Heart right ventricle (tissue), 2 donors: ENCODE data around the genes ZNF595 and UVSSA.

GRCh38 chr4:53228-53624, at the start of gene ZNF595:
TSS of gene ZNF595 (plus strand) at chr4:53321.
- PRO-cap, 2 experiments, result peak in 2 of 2 experiments; most common plus-strand start chr4:53331 (in 1)

DNA sequence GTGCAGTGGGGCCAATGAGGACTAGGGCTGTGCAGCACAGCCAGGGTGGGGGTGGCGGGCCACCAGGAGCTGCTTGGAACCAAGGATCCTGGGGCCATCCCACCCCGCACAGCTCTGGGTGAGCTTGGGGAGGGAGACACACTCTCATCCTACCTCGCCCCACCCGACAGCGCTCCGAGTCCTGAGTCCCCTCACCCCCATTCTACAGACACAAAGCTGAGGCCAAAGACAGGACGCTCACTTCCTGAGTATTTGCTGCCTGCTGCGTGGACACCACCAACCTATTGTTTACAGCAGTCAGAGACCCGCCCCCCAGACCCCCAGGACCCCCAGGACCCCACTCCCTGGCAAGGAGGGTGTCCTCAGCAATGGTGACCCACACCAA, 81.2 kb downstream of the ZNF718 start:
- PRO-cap, 2 experiments, result no peak in any of the 2 experiments

DNA sequence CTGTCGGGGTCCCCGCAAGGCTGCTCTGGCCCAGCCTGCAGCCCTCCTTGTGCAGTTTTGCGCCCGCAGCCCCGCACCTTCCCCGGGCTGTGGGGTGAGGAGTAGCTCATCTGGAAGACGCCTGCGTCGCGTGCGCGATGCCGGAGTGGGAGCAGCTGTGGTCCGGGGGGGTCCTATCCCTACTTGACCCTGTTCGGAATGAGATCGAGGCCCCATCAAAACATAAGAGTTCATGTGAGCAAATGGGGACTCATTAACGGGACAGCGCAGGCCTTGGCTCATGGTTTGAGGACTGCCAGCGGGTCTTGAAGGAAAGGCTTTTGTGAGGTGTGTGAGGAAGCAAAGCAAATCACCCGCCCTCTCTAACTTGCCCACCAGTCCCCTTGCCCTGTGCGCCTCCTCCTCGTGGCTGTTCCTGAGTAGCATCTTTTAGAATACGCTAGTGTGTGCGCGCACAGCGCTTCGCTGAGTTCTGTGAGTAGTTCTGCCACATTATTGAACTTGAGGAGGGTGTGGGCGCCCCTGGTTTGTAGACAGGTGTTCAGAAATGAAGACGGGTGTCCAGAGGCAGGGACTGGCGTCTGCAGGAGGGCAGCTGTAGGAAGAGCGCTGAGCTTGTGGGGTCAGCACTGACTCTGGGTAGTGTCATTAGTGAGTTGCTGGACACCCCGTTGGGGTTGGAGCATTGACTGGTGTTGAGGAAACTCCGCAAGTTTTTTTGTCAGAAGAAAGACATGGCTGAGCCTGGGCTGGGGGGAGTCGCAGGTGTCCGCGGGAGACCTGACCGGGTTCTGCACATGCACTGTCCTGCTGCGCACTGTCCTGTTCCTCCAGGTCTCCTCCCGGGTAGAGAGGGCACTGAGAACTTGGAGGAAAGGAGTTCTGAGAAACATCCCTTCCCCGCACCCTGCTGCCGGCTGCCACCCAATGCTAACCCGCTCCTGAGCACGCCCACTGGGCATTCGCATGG, 88.9 kb downstream of the ZNF718 start:
- PRO-cap, 2 experiments, result peak in 1 of 2 experiments; most common minus-strand start position 294 of the sequence (in 1)

DNA sequence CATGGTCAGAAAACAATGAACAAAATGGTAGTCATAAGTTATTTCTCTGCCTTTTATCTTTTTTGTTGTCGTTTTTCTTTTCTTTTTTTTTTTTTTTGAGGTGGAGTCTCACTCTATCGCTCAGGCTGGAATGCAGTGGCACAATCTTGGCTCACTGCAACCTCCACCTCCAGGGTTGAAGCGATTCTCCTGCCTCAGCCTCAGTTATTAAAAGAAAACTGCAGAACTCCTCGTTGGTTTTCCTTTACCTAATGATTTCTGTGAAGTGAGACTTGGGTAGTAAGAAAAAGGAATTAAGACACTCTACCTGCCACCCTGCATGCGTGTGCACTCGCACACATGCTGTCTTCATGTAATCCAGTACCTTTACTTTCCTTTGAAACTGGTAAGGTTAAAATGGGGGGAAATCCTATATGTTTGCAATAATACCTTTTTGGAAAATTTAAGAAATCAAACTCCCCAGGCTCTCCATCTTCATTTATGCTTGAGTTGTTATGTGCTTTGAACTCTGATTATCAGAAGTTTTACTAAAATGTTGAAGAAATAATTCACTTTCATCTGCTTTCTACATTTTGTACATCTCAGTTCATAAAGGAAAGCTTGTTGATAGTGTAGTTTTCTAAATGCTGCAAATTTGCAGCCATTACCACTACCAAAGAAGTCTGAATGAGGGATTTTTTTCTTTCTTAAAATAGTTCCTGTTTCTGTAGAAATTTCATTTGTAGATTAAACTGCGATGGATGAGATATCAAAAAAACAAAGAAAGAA, 32.9 kb downstream of the ZNF721 start:
- PRO-cap, 2 experiments, result no peak in any of the 2 experiments

DNA sequence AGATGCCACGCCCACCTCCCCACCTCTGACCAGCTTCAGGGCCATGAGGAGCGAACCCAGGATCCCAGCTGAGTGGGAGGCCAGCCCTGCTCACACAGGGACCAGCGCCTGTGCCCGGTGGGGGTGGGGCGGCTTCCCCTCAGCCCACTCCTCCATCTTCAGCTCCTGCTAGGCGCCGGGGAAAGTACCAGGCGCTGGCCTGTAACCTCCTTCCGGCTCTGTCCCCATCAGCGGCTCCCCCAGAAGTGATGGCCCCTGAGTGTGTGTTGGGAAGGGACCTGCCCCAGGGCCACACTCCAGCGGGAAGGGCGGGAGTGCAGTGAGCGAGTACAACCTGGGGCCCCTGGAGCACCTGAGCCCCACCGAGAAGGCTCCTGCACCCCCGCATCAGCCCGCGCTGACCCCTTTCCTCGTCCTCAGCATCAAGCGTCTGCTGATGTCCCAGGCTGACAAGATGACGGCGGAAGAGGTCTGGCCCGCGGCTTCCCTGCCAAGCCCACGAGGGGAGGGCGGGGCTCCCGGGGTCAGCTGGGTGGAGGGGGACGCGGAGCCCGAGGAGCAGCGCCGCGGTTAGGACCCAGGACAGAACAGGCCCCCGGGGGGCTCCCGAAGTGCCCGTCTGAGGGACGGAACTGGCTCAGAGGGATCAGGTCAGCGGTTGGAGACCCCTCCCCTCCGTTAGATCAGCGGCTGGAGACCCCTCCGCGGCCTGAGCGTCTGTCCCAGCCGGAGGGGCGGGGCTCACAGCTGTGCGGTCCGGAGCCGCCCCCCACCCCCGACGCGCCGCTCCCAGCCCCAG, 6.5 kb downstream of the MYL5 start:
- PRO-cap, 2 experiments, result peak in 1 of 2 experiments; most common plus-strand start position 527 of the sequence (in 1); most common minus-strand start position 459 of the sequence (in 1)

DNA sequence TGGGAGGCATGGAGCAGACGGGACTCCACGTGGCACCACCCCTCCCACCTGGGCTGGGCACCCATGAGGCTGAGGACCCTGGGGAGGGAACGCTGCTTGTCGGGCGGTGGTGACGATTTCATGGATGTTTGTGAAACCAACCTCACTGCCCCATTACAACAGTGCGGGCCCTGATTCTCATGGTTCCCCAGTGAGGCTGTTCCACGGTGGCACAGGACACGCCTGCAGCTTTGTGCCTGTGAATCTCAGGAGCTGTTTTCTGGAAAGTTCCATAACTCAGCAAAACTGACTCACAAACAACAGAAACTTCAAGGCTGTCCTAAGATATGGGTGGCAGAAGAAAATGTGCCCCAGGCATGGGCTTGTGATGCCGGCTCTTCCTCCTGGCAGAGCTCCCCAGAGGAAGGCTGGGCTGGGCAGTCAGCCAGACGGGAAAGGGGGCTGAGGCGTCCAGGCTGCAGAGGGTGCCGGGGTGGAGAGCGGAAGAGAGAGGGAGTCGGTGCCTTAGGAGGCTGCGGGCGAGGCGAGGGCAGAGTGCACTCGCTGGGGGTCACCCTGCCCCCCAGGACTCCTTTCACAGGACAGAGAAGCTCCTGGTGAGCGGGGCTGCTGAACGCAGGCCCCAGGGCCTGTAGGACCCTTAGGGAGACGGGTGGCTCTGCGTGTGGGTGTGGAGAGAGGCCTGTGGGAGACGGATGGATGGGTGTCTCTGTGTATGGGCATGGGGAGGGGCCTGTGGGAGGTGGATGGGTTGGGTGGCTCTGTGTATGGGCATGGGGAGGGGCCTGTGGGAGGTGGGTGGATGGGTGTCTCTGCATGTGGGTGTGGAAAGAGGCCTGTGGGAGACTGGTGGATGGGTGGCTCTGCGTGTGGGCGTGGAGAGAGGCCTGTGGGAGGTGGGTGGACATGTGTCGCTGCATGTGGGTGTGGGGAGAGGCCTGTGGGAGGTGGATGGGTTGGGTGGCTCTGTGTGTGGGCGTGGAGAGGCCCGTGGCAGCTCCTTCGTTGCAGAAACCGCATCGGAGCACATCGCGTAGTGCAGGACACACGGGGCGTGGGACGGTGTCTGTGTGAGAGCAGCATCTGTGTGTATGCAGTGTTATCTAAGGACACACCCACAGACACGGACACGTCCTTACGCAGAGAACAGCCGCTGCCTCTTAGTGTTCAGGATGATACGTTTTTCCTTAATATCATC, 15.8 kb downstream of the PCGF3 start:
- PRO-cap, 2 experiments, result no peak in any of the 2 experiments

DNA sequence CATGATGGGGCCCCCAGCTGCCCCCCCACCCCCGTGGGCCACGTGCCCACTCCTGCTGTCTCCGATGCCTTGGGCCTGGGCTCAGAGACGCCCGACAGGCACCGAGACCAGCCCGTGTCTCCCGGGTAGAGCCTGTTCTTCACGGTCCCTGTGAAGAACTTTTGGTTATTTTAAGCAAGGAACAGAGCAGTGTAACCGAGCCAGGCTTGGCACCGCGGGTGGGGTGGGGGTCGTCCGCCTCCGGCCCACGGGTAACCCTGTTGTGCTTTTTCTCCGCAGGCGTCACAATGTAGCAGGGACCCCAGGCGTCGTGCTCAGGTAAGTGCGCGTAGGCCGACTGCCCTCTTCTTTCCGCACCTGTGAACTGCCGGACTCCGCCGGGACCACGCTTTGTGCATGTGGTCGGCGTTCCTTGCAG, 24.7 kb downstream of the PCGF3 start:
- PRO-cap, 2 experiments, result no peak in any of the 2 experiments

GRCh38 chr4:786229-787427, 39.3 kb downstream of the CPLX1 start:
- PRO-cap, 2 experiments, result peak in 2 of 2 experiments; most common plus-strand start chr4:787062 (in 1); most common minus-strand start chr4:787001 (in 1)

DNA sequence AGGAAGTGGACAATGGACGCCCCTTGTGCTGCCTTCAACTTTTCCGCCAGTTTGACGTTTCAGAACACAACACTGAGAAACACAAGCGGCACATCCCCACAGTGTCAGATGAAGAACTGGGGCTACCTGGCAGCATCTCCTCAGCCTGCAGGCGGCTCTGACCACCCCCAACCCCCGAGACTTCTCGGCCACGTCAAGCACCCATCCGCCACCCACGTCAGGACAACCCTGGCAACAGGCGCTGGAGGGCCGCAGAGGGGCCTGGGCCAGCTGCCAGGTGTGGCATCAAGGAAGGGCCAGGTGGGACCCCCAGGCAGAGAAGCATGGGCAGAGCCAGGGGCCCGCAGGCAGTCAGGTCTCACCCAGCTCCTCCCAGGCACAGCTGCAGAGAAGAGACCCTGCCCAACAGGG, 22.3 kb downstream of the GAK start:
- PRO-cap, 2 experiments, result no peak in any of the 2 experiments

DNA sequence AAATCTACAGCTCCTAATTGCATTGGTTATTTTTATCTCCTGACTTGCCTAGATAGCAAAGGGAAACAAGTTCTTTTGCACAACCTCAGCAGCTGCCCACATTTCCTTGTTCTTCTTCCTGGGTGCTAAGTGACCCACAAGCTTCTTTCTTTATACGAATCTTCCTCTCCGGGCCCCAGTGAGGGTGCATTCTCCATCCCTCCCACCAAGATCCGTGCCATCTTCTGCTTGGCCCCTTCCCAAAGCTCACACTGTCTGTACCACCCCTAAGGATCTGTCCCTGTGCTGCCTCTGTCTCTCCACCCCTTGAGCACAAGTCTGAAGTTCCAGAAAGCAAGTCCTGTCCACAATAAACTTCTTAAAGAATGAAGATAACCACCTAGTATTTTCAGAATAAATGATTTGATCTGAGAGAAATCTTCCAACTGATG, 1.8 kb downstream of the GAK start:
- PRO-cap, 2 experiments, result no peak in any of the 2 experiments

DNA sequence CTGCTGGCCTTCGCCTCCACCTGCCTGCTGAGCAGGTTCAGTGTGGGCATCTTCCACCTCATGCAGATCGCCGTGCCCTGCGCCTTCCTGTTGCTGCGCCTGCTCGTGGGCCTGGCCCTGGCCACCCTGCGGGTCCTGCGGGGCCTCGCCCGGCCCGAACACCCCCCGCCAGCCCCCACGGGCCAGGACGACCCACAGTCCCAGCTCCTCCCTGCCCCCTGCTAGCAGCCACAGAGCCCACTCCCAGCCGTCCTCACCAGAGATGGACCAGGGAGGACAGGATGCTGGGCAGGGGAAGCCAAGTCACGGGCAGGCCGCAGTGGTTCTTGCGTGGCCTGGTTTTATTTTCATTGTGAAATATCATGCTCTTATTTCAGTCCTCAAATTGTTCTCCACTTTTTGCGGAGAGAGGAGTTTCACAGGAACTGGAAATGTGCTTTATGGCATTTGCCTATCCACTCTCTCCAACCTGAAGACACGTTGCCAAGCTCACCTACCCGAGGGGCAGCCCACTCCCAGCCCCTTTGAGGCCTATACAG, 15.0 kb downstream of the DGKQ start:
- PRO-cap, 2 experiments, result no peak in any of the 2 experiments

DNA sequence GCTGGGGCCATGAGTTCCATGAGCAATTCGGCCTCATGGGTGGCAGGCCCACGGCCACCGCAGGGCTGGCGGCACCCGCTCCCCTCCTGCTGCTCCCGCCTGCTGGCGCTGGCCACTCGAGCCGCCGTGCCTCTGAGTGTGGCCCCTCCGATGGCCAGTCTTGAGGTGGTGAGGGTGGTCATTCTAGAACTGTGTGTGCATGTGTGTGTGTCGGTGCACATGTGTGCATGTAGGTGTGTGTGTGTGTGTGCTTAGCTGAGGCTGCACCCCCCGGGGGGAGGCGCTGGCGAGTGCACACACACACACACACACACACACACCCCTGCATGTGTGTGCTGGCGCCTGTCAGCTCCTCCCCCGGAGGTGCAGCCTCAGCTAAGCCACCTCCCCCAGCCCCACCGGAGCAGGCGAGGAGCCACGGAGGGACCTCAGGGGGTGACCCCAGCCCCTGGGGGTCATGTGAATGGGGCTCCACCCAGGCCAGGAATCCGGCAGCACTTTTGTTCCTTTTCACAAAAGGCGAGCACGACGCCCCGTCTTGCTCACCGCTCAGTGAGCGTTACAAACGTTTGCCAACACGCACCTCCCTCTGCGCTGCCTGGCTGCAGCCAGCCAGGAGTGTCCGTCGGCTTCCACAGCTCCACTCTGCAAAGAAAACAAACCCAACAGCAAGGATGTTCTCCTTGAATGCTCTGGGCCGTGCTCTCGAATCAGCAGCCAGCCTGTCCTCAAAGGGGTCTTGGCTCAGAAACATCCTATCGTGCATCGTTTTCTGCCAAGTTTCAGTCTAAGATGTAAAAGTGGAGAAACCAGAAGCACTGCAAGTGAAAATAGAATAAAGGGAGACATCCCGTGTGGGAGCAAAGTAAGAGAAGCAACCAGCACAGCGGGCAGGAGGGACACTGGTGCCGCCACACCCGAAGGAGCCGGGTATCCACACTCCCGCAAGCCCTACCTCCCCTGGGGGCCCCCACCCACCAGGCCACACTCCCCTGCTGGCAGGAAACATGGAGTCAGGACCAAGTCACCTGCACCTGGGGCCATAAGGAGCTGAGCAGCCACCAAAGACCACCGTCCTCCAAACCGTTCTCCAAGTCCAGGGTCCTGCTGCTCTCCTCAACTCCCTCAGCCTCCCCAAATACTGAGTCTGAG, 30.1 kb downstream of the FGFRL1 start:
- PRO-cap, 2 experiments, result no peak in any of the 2 experiments

DNA sequence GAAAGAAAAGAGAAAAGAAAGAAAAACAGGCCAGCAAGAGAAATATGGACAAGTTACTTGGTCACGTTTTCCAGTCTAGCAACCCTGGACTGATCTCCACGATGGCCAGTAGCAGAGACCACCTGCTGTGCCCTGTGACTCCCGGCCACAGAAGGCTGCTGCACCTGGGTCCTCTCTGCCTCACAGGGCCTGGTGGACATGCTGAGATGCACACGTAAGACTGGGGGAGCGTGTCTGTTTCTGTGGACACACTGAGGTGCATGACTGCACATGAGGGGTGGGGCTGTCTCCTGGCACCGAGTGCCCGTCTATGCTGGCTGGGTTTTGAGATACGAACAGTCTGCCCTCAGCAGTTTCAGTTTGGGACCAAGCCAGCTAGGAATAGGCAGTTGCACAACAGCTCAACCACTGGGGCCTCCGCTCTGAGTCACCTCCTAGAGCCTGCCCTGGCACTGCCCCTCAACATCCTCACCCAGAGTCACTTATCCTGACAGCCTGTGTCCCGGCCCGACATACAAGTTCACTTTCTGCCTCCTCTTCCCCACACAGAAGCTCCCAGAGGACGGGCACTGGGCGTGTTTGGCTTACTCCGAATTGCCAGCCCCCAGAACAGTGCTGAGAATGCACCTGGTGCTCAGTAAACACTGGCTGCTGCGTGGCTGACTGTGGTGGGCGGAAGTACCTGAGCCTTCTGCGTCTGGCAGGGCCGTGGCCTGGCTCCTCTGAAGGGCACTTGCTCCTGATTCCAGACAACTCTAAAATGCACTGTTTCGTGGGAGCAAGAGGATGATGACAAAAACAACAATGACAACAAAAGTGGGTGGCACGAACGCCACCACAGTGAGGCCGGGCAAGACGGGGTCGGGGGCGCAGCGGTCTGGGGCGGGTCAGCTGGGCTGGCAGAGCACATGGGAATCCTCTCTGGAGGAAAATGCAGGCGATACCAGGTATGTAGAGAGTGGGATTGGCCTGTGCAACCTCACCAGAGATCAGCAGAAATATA, 30.9 kb downstream of the RNF212 start:
- PRO-cap, 2 experiments, result no peak in any of the 2 experiments

- PRO-cap, 2 experiments, result no peak in any of the 2 experiments
Observed at GRCh38 chr4:1143715-1144942, 28.3 kb downstream of the SPON2 start.

- PRO-cap, 2 experiments, result no peak in any of the 2 experiments
Observed at GRCh38 chr4:1194176-1195705, 22.4 kb upstream of the SPON2 start.

DNA sequence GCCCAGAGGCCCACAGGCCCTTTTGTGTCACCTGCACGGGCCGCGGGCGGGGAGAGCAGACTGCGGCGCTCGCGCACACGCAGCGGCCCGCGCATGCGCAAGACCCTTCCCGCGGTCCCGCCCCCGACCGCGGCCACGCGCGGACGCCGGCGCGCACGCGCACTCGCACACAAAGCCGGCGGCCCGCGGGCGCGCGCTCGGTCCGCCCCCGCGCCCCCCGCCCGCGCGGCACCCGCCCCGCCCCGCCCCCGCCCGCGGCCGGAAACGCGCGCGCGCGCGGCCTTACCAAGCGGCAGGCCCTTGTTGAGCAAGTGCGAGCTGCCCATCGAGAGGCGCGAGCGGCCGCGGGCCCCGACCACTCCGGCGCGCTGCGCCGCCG, 311 bp downstream of the CTBP1 start:
- PRO-cap, 2 experiments, result peak in 2 of 2 experiments; most common plus-strand start position 261 of the sequence (in 1); most common minus-strand start position 57 of the sequence (in 1)

DNA sequence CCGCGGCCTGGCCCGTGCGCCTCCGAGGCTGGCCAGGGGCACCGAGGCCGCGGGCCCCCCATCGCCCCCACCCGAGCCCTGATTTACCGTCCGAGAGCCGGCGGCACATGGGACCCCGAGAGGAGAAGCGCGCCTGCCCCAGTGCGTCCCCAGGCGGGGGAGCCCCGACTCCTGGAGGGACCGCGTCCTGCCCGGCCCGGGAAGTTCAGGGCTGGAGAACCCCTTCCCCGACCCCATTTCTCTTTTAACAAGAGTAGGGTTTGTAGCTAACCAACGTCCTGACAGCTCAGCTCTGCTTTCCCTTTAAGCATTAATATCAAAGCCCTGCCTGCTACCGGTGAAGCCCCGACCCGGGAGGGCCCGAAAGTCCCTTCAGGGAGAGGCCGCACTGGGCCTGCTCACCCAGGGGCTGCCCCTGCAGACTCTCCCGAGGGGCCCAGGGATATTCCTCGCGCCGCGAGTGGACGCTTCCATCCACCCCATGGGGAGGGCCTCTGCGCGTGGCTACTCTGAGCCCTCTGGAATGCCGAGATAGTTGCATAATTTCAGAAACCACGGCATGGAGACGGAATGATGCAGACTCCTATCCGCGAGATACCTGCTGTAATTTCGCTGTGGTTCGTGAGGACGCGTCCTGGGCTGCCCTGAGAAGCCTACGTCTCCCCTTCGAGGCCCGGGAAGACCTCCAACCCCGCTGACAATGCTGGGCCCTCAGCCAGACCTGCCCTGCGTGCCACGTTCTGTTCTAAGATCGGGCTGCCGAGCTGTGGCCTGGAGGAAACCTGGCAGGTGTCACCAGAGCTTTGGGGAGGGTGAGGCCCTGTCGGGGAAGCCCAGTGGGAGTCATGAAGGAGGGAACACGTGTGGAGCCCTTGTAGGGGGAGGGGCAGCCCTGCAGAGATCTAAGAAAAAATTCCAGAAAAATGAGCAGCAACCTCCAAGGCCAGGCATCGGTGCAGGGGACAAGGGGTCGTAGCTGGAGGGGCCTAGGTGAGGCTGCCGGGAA, 935 bp upstream of the CTBP1 start:
- PRO-cap, 2 experiments, result peak in 2 of 2 experiments; most common plus-strand start position 548 of the sequence (in 1); most common minus-strand start position 426 of the sequence (in 2)

- PRO-cap, 2 experiments, result no peak in any of the 2 experiments
Observed at GRCh38 chr4:1298495-1299048, 8.9 kb downstream of the MAEA start.

DNA sequence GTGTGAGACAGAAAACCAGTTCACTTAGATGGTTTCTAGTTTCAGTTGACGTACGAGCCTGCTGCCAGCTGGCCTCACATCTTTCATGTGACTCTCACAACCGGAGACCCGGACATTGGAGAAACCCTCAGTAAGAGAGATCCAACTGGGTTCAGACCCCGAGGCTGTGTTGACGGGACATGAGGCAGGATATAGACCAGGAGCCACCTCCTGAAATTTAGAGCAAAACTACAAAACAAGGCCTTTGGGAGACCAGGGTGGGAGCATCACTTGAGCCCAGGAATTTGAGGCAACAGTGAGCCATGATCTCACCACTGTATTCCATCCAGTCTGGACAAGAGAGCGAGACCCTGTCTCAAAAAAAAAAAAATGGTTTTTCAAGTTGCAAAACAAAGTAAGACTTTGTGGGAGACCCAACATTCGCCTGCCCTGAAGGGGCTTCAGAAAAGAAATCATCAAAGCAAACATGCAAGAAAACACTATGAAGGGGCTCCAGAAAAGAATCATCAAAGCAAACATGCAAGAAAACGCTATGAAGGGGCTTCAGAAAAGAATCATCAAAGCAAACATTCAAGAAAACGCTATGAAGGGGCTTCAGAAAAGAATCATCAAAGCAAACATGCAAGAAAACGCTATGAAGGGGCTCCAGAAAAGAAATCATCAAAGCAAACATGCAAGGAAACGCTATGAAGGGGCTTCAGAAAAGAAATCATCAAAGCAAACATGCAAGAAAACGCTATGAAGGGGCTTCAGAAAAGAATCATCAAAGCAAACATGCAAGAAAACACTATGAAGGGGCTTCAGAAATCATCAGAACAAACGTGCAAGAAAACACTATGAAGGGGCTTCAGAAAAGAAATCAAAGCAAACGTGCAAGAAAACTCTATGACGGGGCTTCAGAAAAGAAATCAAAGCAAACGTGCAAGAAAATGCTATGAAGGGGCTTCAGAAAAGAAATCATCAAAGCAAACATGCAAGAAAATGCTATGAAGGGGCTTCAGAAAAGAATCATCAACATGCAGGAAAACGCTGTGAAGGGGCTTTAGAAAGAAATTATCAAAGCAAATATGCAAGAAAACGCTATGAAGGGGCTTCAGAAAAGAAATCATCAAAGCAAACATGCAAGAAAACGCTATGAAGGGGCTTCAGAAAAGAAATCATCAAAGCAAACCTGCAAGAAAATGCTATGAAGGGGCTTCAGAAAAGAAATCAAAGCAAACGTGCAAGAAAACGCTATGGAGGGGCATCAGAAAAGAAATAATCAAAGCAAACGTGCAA, 27.2 kb upstream of the UVSSA start:
- PRO-cap, 2 experiments, result no peak in any of the 2 experiments

DNA sequence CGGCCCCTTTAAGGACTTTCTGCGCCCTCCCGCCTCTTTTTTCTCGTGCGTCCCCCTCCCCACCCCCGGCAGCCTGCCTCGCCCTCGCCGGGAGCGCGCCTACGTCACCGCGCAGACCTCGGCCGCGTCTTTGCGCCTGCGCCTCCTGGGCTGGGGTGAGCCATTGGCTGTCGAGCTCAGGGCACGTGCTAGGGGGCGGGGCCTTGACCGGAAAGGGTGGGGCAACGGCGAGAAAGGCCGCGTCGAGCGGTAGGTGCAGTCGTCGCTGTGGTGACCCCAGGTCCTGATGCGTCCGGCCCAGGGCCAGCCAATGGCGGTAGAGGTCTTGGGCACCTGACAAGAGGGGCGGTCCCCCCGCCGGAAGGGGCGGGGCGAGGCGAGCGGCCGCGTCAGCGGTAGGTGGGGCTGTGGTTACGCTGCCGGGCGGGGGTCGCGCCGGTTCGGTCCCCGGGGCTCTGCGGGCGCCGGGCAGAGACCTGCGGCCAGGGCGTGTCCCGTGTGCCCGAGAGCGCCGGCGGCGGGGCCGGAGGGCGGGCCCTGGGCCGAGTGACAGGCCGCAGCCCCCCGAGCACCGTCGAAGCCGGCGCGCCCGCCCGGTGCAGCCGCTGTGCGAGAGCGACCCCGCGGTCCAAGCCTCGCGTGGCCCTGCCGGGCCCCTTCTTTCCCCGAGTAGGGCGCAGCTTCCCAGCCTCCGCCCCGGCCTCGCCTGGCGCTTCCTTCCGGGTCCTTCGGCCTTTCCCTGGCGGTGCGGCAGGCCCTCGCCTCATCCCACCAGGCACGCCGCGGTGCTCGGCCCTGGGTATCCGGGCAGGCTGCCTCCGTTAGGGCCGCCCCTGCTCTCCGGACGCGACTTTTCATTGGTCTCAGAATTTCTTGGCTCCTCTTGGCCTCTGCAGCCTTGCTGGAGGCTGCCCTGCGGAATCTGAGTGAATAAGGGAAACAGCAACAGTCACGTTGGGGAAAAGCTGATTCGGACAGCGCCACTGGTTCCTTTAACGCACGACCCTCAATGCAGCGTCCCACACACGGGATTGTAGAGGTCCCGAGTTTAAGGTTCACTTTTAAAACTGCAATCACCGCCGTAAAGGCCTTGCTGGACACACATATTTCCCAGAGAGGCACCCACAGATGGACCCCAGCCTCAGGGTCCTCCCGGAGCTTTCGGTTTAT, at the start of gene UVSSA:
TSS of gene UVSSA (plus strand) at position 374 of the 1,170 bp plus-strand sequence.
- PRO-cap, 2 experiments, result peak in 2 of 2 experiments; most common plus-strand start position 925 of the sequence (in 2); most common minus-strand start position 75 of the sequence (in 1)